Islet of Langerhans (tissue), 1 donor: ENCODE measurements around a stretch of chr7.

- RRBS, result no CpG with 5 or more reads among the region's 2 CpGs
Measured at GRCh38 chr7:157013921-157014335, 3.5 kb upstream of the MNX1 start.

- RRBS, result no CpG with 5 or more reads among the region's 3 CpGs
Measured at GRCh38 chr7:157319986-157320216, 16.9 kb upstream of the DNAJB6 start.

GRCh38 chr7:157338511-157339170 is 1.8 kb downstream of the DNAJB6 start:
- RRBS, result no CpG with 5 or more reads among the region's 19 CpGs

GRCh38 chr7:157374507-157375006 is 37.8 kb downstream of the DNAJB6 start:
- RRBS, result no CpG with 5 or more reads among the region's 9 CpGs

DNA sequence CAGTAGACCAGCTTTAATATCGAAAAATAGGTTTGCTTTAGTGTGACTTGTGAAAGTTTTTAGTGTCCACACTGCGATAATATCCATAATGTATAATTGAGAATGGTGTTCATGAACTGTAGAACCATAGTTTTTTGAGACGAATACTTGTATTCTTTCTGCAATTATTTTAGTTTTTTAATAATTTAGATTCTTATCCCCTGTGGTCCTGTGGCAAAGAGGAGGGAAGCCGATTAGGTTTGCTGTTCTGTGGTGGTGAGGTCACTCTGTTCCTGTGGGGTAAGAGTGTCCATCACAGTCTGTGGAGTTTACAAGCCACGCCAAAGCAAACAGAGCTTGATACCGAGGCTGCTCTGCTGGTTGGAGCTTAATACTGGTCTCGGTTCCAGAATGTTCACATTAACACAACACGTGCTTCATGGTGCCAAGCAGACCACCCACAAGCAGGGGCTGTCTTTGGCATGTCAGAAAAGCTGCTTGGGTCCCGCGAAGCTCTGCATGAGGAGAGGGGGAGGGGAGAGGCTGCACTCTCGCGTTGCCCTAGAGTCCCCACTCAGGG is 47.4 kb downstream of the DNAJB6 start:
- RRBS, result no CpG with 5 or more reads among the region's 12 CpGs

DNA sequence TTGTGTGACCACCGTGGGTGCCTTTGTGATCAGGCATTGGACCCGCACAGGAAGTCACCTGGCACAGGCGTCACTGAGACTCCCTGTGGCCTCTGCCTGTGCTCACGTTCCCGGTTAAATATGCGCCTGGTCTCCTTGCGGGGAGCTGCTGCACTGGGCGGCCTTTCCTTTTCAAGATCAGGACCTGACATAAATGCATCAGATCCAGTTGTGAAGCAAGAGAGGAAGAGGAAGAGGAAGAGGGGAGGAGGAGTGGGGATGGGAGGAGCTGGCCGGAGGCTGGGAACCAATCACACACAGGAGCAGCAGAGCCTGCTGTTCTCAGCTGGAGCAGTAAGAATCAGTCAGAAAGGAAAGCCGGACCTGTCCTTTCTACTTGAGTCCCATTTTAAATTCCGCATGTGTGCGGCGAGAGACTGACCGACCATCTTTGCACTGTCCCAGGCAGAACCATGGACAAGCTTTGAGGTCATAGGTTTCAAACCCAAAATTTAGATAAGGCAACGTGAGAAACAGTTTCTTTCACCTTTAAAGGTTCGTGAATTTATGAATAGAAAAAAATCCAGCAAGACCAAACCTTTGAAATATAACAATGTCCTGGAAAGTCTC is 248.8 kb downstream of the DNAJB6 start:
- RRBS, result 72% methylated on average over 2 of the region's 16 CpGs

GRCh38 chr7:157614814-157616020 is 278.4 kb downstream of the DNAJB6 start:
- RRBS, result no CpG with 5 or more reads among the region's 53 CpGs

DNA sequence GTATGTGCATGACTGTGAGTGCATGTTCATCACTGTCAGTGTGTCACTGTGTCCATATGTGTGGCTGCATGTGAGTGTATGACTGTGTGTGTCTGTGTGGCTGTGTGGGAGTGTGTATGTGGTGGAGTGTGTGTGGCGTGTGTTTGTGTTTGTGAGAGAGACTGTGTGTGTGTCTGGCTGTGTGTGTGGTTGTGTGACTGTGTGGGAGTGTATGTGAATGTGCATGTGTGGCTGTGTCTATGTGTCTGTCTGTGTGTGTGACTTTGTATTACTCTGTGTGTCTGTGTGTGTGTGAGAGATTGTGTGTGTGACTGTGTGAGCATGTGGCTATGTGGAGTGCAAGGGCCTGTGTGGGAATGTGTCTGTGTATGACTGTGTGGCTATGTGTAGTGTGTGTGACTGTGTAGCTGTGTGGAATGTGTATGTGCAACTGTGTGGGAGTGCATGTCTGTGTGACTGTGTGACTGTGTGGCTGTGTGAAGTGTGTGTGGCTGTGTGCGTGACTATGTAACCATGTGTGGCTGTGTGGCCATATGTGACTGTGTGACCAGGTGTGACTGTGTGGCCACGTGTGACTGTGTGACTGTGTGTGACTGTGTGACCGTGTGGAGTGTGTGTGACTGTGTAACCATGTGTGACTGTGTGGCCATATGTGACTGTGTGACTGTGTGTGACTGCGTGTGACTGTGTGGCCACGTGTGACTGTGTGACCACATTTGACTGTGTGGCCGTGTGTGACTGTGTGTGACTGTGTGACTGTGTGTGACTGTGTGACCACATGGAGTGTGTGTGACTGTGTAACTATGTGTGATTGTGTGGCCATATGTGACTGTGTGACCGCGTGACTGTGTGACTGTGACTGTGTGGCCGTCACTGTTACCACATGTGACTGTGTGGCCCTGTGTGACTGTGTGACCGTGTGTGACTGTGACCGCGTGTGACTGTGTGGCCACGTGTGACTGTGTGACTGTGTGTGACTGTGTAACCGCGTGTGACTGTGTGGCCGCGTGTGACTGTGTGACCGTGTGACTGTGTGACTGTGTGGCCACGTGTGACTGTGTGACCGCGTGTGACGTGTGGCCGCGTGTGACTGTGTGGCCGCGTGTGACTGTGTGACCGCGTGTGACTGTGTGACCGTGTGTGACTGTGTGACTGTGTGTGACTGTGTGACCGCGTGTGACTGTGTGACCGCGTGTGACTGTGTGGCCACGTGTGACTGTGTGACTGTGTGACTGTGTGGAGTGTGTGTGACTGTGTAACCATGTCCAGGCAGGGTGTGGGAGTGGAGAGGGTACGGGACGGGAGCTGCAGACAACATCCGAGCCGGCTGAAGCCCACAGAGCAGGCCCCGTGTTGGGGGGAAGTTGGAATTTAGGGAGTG is 503.0 kb downstream of the DNAJB6 start:
- RRBS, result no CpG with 5 or more reads among the region's 40 CpGs

DNA sequence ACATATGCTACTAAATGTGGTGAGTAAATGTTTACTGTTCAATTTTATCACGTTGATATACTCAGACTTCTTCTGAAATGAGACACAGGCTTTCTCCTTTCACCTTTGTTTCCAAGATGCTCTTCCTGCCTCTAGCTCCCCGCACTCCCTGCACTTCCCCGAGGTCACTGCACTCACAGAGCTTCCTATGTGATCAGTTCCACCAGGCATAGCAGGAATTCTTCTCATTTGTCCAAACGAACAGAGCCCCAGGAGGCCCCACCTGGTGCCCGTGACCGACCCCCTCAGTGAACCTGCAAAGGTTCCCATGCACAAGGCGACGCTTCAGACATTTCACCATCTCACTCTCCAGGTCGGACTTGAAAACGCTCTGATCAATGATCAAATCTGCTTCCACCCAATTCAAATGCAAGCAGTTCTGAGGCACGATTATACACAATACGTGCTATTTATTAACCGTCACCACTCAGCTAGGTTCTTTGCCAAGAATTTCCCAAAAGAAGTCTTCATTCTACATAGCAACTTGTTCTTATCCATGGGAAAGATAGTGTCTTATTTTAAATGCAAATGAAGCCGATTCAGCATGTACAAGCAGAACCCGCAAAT is 578.7 kb downstream of the PTPRN2 start:
- RRBS, result no CpG with 5 or more reads among the region's 15 CpGs

DNA sequence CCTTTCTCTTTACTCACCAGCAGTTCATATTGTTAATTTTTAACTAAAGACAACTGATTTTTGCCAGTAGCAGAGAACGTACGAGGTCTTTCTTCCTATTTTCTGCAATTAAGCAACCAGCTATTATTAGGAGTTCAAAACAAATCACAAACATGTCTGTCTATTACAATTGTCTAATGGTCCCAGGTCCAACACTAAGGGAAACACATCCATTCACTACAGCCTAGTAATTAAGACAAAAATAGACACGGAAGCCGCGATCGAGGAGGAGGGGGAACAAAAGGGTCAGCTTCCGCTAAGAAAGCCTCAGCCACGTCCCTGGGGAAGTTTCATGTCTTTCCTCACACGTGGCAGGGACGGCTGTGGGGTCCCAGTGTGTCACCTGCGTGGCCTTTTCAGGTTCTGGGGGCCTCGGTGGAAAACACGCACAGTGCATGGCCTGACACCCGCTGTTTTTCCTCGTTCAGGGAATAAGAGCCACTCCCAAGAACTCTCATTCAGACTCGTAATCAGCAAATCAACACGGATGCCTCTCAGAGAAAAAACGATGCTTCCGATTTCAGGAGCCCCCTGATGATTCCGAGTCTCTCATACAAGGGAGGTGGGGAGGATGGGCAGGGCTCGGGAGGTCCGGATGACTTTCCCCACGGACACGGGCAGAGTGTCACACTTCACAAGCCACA is 571.9 kb downstream of the PTPRN2 start:
- RRBS, result 17% methylated on average over 3 of the region's 24 CpGs

- RRBS, result no CpG with 5 or more reads among the region's 27 CpGs
Measured at GRCh38 chr7:158070112-158071101, 517.2 kb downstream of the PTPRN2 start.

- RRBS, result no CpG with 5 or more reads among the region's 12 CpGs
Measured at GRCh38 chr7:158226508-158226845, 361.1 kb downstream of the PTPRN2 start.

GRCh38 chr7:158402962-158403575 is 184.6 kb downstream of the PTPRN2 start:
- RRBS, result 51% methylated on average over 4 of the region's 12 CpGs

DNA sequence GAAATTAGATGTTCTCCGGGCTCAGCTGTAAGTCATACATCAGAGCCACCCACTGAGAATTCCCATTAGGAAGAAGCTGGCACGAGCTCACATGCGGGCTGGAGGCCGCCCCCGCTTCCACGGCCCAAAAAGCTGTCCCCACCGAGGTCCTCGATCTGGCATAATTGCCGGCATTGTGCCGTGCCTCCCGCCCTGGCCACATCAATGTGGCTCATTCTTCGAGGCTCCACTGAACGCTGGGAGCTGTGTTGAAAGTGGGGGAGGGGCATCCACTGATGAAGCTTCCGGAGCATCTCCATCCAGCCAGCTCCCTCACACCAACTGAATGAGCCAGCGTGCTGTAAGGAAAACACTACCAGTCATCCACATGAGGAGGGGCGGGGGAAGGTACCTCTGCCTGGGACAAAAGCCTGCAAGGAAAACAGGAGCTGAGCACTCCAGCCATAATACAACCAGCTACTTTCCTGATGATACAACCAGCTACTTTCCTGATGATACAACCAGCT is 173.1 kb downstream of the PTPRN2 start:
- RRBS, result no CpG with 5 or more reads among the region's 16 CpGs

GRCh38 chr7:158424645-158424993 is 163.0 kb downstream of the PTPRN2 start:
- RRBS, result 93% methylated on average over 1 of the region's 16 CpGs

- RRBS, result 85% methylated on average over 6 of the region's 51 CpGs
Measured at GRCh38 chr7:158484625-158485396, 102.8 kb downstream of the PTPRN2 start.

DNA sequence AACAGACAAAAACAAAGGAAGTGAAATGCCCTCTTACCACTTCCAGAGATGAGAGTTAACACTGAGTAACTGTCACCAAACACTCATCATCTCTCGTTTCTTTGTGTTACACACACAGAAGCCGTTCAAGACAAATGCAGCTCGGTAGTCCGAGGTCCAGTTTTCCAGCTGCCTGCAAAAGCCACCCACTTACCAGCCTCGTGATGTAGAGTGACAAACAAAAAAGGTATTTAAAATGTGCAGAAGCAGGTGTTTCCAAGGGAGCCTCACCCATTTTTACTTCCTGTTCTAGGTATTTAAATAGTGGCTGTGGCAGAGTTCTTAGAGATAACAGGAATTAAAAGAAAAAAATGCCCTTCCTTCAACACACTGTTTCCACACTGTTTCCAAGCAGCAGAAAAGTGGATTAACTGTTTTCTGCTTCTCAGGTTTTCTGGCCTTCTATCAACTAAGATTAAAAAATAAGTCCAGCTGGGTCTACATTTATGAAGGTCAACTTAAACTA is 5.9 kb downstream of the PTPRN2 start:
- RRBS, result no CpG with 5 or more reads among the region's 5 CpGs

- RRBS, result no CpG with 5 or more reads among the region's 7 CpGs
Measured at GRCh38 chr7:158585463-158586255, 2.0 kb downstream of the PTPRN2 start.

DNA sequence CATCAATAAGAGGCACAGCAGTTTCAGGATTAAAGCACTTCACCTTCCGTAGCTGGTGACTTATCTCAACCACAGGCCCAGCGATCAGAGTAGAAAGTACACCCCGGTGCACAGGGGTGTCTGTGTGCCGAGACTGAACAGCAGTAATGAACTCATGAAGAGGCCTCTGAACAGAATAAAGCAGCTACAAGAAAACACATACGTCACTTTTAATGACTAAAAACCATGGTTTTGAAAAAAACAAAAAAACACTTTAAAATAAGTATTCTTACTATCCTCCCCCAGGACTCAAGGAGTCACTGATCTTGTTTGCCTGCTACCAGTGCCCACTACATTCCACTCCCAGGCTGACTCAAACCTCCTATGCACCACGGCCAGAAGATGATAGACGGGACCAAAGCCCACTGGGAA is 53.8 kb downstream of the NCAPG2 start:
- RRBS, result no CpG with 5 or more reads among the region's 7 CpGs

DNA sequence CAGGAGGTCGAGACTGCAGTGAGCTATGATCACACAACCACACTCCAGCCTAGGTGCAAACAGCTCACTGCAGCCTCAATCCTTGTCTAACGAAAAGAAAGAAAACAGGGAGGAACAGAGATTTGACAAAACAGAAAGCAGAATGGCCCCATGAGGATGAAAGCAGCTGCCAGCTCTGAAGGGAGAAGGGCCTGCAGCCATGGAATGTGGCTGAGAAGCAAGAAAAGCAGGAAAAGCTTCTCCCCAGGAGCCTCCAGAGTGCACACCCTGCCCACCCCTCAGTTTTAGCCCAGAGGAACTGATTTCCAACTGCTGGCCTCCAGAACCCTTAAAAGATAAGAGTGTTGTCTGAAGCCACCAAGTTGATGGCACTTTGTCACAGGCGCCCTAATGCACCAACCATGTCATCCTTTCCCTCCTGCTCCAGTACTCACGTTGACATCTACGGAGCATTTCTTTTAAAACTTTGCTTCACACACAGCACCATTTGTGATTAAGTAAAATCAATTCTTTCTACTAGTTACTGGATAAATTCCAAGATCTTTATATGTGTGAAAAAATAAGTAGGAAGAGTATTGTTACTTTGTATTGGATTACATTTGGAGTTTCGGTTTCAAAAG is 12.9 kb downstream of the ESYT2 start:
- RRBS, result no CpG with 5 or more reads among the region's 6 CpGs